Peyer's patch (tissue), 4 donors: ENCODE measurements around a stretch of chr14.

- PRO-cap, result no peak
- RAMPAGE, long total RNA, 4 experiments, result no peak in any of the 4 experiments
Measured at GRCh38 chr14:100660933-100661516, 65.7 kb upstream of the DLK1 start.

GRCh38 chr14:100679554-100680157 lies 47.0 kb upstream of the DLK1 start:
- PRO-cap, result no peak
- RAMPAGE, long total RNA, 4 experiments, result no peak in any of the 4 experiments

GRCh38 chr14:100825663-100826666 lies 77.6 kb downstream of the RTL1 start:
- PRO-cap, result bidirectional peak, plus-strand start at chr14:100826118, minus-strand start at chr14:100825973
- RAMPAGE, long total RNA, 4 experiments, result start-site peak on the plus strand in 1 of 4 experiments, at chr14:100826115-100826121 at its widest, 182 reads per replicate

DNA sequence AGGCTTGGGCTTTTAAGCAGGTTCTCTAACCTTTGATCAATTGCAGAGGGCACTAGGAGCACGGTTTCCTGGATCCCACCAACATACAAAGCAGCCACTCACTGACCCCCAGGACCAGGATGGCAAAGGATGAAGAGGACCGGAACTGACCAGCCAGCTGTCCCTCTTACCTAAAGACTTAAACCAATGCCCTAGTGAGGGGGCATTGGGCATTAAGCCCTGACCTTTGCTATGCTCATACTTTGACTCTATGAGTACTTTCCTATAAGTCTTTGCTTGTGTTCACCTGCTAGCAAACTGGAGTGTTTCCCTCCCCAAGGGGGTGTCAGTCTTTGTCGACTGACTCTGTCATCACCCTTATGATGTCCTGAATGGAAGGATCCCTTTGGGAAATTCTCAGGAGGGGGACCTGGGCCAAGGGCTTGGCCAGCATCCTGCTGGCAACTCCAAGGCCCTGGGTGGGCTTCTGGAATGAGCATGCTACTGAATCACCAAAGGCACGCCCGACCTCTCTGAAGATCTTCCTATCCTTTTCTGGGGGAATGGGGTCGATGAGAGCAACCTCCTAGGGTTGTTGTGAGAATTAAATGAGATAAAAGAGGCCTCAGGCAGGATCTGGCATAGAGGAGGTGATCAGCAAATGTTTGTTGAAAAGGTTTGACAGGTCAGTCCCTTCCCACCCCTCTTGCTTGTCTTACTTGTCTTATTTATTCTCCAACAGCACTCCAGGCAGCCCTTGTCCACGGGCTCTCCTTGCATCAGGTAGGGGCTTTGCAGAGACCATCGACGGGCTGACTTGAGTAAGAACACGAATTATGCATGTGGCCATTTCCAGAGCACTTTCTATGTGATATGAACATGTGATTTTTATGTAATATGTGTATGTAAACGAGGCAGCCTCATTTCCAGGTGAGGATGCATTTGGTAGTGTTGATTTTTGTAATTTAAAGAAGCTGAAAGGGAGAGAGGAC lies 74.2 kb downstream of the RTL1 start:
- PRO-cap, result no peak
- RAMPAGE, long total RNA, 4 experiments, result no peak in any of the 4 experiments

GRCh38 chr14:100923947-100924530 lies 20.5 kb upstream of the RTL1 start:
- PRO-cap, result no peak
- RAMPAGE, long total RNA, 4 experiments, result no peak in any of the 4 experiments

- PRO-cap, result no peak
- RAMPAGE, long total RNA, 4 experiments, result start-site peak on the plus strand in 1 of 4 experiments, at chr14:100935991-100936189 at its widest, 6 reads per replicate
Measured at GRCh38 chr14:100935865-100936204, 32.3 kb upstream of the RTL1 start.

GRCh38 chr14:101073199-101073829 lies 169.8 kb upstream of the RTL1 start:
- PRO-cap, result no peak
- RAMPAGE, long total RNA, 4 experiments, result no peak in any of the 4 experiments

- PRO-cap, result no peak
- RAMPAGE, long total RNA, 4 experiments, result no peak in any of the 4 experiments
Measured at GRCh38 chr14:101334648-101335202, 426.8 kb upstream of the PPP2R5C start.

DNA sequence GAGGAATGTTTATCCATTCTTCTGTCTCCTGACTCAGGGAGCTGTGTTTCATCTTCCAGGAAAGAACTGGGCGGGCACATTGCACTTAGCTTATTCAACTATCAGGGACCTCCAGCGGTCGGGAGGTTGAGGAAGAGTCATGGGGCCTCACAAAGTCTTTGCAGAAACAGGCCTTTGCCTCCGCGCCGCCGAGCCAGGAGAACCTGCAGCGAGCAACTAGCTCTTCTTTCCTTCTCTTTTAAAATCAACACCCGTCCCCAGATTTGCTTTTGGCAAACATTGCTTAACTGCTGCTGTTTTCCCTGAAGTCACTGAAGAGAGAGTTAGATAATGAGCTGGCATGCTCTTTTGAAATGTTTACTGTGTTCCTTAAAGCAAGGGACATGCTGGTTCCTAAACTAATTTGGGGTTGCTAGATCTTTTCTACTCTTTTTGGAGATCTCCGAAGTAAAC lies 426.2 kb upstream of the PPP2R5C start:
- PRO-cap, result no peak
- RAMPAGE, long total RNA, 4 experiments, result no peak in any of the 4 experiments

GRCh38 chr14:101480512-101481071 lies 280.9 kb upstream of the PPP2R5C start:
- PRO-cap, result no peak
- RAMPAGE, long total RNA, 4 experiments, result no peak in any of the 4 experiments

GRCh38 chr14:101495760-101496312 lies 265.7 kb upstream of the PPP2R5C start:
- PRO-cap, result no peak
- RAMPAGE, long total RNA, 4 experiments, result no peak in any of the 4 experiments

- PRO-cap, result no peak
- RAMPAGE, long total RNA, 4 experiments, result no peak in any of the 4 experiments
Measured at GRCh38 chr14:101535669-101536174, 225.8 kb upstream of the PPP2R5C start.

GRCh38 chr14:101583980-101584546 lies 177.4 kb upstream of the PPP2R5C start:
- PRO-cap, result no peak
- RAMPAGE, long total RNA, 4 experiments, result no peak in any of the 4 experiments

GRCh38 chr14:101596392-101596690 lies 165.2 kb upstream of the PPP2R5C start:
- PRO-cap, result no peak
- RAMPAGE, long total RNA, 4 experiments, result no peak in any of the 4 experiments

- PRO-cap, result bidirectional peak, plus-strand start at chr14:101731435, minus-strand start at chr14:101731246; bidirectional peak, plus-strand start at chr14:101732013, minus-strand start at chr14:101731785
- RAMPAGE, long total RNA, 4 experiments, result start-site peak on the plus strand in 3 of 4 experiments, at chr14:101731428-101731446 at its widest, 14 to 21 reads per replicate; start-site peak on the minus strand in 2 of 4 experiments, at chr14:101731192-101731306 at its widest, 6 to 14 reads per replicate
Measured at GRCh38 chr14:101731020-101732165, 30.1 kb upstream of the PPP2R5C start.

- PRO-cap, result bidirectional peak, plus-strand start at chr14:101764433, minus-strand start at chr14:101764141
- RAMPAGE, long total RNA, 4 experiments, result no peak in any of the 4 experiments
Measured at GRCh38 chr14:101763686-101764597, 2.4 kb downstream of the PPP2R5C start.

DNA sequence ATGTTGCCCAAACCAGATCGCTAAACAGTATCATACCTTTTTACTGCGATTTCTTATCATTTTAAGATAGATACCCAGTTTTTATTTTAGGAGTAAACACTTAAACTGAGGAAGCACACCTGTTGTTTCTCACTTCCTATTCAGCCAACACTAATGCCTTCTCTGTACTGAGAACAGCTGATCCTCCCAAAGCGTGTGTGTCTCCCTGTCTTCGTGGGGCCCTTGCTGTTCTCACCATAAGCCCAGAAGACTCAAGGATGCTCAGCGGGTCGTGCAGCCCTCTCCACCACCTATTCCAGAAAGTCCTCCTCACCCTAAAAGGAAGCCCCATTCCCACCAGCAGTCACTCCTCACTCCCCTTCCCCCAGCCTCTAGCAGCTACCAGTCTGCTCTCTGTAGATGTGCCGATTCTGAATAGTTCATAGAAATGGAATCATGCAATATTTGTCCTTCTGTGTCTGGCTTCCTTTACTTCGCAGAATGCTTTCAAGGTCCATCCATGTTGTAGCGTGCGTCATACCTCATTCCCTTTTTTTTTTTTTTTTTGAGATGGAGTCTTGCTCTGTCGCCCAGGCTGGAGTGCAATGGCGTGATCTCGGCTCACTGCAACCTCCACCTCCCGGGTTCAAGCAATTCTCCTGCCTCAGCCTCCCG lies 15.0 kb downstream of the PPP2R5C start:
- PRO-cap, result no peak
- RAMPAGE, long total RNA, 4 experiments, result start-site peak on the plus strand in 1 of 4 experiments, centred at position 131 of the sequence, 5 reads per replicate

DNA sequence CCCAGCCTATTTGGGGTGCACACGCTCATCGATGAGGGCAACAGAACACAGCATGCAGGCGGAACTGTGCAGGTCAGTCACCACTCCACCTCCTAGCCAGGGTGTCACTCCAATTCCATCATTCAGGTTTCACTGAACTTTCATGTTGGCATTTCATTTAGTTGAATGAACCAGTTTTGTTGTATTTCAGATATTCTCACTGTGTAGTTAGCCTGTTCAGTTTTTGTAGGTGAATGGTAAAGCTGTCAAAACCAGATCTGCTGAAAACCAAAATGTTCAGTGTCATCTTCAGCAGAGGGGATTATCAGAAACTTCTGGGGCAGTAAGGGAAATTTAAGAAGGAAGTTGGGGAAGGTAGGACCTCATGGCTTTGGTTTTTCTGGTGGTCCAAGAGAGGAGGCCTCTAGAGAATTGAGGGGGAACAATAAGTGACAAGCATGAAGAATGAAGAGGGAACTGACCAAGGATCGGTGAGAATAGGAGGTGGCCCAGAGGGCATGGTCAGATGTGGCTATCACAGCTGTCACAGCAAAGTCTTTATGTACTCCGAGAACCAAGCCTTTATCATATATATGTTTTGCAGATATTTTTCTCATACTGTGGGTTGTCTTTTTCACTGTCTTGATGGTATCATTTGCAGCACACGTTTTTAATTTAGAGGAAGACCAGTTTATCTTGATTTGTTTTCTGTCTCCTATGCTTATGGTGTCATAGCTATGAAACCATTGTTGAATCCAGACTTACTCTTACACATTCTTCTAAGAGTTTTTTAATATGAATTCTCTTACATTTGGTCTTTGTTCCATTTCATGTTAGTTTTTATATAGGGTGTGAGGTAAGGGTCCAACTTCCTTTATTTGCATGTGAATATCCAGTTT lies 64.2 kb downstream of the PPP2R5C start:
- PRO-cap, result no peak
- RAMPAGE, long total RNA, 4 experiments, result start-site peak on the plus strand in 2 of 4 experiments, centred at positions 171 to 632 of the sequence, 9 to 13 reads per replicate

DNA sequence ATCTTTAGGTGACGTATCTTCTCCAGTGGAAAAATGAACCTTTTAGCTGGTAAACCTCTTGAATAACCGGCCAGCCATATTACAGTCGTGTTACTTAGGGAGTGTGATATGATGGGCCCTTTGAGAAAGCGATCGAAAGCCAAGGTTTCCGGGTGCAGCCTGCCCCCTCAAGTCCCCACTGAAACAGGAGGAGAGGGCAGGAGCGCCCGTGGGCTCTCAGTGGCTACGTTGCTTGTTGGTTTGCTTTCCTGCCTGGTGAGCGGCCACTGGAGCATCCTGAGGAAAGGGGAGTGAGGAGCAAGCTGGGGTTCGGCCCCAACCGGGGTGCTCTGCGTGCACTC lies 80.6 kb downstream of the PPP2R5C start:
- PRO-cap, result no peak
- RAMPAGE, long total RNA, 4 experiments, result no peak in any of the 4 experiments

DNA sequence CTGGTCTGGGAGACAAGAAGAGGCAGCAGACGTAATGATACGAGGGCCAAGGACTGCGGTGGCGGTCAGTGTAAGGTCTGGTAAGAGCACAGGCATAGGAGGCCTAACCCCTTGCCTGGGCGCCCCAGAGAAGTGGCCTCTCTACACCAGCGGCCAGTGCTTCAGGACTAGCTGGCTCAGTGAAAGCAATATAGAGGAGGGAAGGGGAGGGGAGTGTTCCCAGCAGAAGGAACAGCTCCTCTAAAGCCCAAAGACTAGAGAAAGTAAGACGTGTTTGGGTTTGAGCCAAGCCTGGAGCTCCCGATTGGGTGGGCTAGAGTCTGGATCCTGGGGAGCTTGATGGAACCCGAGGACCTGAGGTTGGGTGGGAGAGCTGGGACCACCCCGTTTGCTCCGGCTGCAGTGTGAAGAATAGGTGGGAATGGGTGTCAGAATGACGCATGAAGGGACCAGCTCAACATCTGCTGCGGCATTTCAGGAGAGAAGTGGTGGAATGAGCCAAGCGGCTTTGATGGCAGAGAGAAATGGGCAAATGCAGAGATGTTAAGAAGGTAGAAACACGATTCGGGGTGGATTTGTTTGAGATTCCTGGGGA lies 99.8 kb upstream of the DYNC1H1 start:
- PRO-cap, result no peak
- RAMPAGE, long total RNA, 4 experiments, result start-site peak on the plus strand in 1 of 4 experiments, centred at position 351 of the sequence, 12 reads per replicate